Duodenum (tissue), 1 donor: ENCODE data around the gene GRK1.

- PRO-cap, result no peak
Measured at GRCh38 chr13:113485165-113486151, 5.1 kb downstream of the DCUN1D2 start.

GRCh38 chr13:113488093-113488996, 2.2 kb downstream of the DCUN1D2 start:
- PRO-cap, result no peak

- PRO-cap, result no peak
Measured at GRCh38 chr13:113658268-113658697, 285 bp upstream of the ATP4B start.

DNA sequence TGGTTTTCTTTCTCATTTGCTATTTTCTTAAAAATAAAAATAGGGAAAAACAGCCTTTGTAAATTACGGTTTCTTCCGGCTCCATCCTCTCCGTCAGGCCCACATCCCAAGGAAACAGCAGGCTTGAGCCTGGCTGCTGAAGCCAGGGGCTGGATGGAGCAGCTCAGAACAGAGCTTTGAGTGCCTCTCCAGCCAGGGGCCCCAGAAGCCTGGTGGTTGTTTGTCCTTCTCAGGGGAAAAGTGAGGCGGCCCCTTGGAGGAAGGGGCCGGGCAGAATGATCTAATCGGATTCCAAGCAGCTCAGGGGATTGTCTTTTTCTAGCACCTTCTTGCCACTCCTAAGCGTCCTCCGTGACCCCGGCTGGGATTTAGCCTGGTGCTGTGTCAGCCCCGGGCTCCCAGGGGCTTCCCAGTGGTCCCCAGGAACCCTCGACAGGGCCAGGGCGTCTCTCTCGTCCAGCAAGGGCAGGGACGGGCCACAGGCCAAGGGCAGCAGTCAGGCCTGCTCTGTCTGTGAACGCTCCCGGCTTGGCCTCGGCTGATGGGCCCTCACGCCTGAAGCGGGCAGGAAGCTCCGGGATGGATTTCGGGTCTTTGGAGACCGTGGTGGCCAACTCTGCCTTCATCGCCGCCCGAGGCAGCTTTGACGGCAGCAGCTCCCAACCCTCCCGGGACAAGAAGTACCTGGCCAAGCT, at the start of gene GRK1:
GRK1 (plus strand) TSS at position 412 of the 695 bp plus-strand sequence.
- PRO-cap, result no peak

GRCh38 chr13:113858517-113859124, 5.3 kb downstream of the GAS6 start:
- PRO-cap, result no peak

GRCh38 chr13:113860376-113860477, 3.6 kb downstream of the GAS6 start:
- PRO-cap, result no peak

- PRO-cap, result bidirectional peak, plus-strand start at chr13:113863738, minus-strand start at chr13:113863734
Measured at GRCh38 chr13:113863419-113863815, 459 bp downstream of the GAS6 start.

DNA sequence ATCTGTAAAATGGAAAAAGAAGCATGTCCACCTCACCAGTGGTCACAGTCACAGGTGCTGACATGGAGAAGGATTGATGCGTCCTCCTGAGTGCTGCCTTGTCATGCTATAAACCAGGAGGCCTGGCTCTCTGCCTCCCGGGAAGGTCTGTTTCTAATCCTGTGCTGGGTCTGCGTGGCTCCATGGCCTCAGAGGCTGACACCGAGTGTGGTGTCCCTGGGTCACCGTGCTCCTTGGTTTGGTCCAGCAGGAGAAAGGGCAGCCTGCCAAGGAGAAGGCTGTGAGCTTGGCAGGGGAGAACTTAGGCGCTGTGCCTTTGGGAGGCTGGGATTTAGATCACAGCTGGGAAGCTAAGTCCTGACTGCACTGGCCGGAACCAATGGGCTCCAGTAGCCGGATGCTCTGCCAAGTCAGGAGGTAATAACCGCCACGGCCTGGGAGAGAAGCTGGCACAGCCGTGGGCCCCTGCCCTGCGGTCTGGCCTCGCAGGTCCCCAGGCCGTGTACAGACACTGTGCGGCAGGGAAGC, 45.2 kb downstream of the C13orf46 start:
- PRO-cap, result no peak

GRCh38 chr13:113966663-113967556, 7.0 kb downstream of the C13orf46 start:
- PRO-cap, result no peak

DNA sequence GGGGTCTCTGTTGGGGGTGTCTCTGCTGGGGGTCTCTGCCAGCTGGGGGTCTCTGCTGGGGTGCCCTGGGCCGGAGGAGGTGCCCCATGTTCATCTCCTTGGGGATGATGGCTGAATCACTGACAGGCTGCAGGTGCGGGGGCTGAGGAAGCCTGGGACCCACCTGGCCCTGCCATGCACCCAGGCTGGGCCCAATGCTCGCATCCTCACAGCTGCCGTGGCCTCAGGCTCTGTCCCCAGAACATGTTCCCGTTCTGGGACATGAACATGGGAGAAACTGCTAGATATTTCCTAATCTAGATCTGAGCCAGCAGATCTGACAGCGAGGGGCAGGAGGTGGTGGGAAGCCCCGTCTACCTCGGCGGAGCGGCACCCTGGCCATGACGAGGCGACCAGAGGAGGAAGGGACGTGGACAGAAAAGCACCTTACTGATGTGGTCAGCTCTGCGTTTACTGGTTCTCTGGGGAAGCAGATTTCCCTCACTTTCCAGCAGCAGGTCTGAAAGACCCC, 26.3 kb upstream of the C13orf46 start:
- PRO-cap, result unidirectional peak, minus-strand start at position 229 of the sequence

- PRO-cap, result no peak
Measured at GRCh38 chr13:114044247-114044893, 70.5 kb upstream of the C13orf46 start.

DNA sequence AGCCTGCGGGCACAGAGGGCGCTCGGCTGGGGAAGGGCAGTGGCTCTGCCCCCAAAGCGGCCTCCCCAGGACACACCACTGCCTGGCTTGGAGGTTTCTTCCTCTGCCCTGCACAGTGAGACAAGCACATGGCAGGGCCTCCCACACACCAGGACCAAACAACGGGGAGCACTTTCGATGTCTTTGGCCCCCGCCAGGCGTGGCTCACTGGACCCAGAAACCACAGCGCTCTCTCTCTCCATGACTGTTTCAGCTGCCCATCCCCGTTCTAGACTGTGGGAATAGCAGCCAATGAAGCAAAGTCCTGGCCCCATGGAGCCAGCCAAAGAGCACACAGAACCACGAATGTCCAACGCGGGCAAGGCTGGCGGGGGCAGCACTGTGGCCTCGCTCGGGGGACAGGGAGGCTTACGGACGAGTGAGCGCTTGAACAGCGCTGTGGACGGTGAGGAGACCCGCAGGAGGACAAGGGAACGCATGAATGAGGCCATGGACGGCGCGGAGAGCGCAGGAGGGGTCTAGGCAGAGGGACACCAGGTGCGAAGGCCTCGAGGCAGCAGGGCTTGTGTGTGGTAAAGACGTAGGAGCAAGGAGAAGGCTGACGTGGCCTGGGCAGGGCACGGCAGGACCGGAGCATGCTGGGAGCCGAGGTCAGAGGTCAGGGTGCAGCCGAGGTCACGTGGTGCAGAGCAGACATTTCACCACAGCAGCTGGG, 72.7 kb downstream of the RASA3 start:
- PRO-cap, result no peak

DNA sequence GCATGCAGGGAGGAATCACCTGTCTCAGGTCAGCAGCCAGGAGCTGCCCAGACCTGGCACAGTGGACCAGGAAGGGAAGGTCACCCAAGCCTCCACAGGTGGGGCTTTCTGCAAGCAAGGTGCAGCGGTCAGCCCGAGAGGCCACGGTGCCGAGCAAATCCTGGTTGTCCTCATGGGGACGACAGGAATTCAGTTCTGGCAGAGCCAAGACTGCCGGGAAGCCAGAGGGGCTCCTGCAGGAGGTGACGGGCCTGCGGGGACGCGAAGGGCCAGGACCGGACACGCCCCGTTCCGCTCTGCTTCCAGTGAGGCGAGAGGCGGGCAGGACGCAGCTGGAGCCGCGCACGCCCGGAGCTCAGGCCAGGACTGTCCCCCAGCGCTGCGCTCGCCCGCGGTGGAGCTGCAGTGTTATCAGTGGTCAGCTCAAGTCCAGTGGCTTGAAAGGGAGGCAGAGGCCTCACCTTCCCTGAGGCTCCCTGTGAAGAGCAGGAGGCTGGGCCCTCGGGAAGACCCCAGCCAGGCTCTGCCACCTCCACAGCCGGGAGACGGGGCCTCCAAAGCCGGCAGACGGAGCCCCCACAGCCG, 72.0 kb downstream of the RASA3 start:
- PRO-cap, result no peak

GRCh38 chr13:114099043-114099627, 33.3 kb downstream of the RASA3 start:
- PRO-cap, result unidirectional peak, plus-strand start at chr13:114099453

DNA sequence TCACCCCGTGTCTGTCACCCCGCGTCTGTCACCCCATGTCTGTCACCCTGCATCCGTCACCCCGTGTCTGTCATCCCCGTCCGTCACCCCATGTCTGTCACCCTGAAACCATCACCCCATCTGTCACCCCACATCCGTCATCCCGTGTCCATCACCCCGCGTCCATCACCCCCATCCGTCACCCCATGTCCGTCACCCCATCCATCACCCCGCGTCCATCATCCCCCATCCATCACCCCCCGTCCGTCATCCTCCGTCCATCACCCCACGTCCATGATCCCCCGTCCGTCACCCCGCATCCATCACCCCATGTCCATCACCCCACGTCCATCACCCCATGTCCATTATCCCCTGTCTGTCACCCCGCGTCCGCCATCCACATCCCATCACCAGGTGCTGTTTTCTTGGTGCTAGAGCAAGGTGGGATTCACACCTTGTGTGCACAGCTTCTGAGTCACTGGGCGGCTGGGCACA, 24.2 kb downstream of the RASA3 start:
- PRO-cap, result no peak

GRCh38 chr13:114109538-114110107, 22.8 kb downstream of the RASA3 start:
- PRO-cap, result no peak

DNA sequence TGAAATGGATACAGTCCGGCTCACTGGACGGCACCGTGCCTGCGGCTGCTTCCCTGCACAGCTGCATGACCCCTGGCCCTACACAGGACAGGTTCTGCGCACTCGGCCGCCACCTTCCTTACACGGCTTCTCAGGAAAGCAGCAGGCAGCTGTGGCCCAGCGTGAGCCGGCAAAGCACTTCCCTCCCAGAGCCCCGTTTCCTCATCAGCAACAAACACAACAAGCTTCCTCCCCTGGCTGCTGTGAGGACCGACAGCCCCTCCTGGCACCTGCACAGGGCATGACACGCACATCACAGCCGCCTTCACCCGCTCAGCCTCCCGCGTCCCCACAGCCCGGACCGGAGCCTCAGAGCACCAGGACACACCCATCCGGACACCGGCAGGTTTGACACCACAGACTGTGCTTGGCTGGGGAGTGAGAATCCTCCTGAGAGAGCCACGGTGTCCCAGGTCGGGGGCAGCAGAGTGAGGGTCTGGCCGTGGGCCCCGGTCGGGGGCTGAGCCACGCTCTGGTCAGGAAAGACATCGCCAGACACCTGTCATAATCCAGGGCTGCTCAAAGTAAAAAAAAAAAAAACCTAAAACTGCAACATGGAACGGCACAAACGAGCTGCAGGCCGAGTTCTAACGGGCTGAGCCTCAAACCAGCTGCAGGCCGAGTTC, 21.9 kb downstream of the RASA3 start:
- PRO-cap, result no peak

DNA sequence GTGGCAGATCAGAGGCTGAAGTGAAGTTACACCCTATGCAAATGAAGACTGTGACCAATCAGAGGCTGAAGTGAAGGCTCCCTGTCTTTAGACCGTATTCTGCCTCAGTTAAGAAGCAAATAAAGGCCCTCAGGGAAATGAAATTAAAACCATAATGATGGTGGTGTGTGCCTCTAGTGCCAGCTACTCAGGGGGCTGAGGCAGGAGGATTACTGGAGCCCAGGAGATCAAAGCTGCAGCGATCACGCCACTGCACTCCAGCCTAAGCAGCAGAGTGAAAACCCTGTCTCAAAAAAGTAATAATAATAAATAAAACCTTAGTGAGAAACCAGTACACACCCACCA, 12.9 kb upstream of the UPF3A start:
- PRO-cap, result no peak

DNA sequence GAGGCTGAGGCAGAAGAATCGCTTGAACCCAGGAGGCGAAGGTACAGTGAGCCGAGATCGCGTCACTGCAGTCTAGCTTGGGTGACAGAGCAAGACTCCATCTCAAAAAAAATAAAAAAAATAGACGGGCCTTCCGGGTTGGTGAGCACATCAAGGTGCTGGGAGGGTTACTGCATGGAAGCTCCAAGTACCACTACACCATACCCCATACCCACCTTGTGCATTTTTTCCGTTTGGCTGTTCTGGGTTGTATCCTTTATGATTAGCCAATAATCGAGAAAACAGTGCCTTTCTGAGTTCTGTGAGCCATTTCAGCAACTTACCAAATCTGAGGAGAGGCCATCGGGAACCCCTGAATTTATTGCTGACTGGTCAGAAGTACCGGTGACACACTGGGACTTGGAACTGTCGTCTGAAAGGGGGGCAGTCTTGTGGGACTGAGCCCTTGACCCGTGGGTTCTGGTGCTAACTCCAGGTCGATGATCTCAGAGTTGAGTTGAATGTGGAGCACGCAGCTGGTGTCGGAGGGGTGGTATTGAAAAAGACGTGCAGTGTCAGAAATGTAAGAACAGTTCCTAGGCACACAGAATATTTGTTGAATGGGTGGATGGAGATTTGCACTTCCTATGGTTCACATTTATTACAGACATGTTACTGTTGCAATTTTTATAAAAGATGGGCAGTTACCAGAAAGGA, 15.0 kb downstream of the UPF3A start:
- PRO-cap, result no peak

DNA sequence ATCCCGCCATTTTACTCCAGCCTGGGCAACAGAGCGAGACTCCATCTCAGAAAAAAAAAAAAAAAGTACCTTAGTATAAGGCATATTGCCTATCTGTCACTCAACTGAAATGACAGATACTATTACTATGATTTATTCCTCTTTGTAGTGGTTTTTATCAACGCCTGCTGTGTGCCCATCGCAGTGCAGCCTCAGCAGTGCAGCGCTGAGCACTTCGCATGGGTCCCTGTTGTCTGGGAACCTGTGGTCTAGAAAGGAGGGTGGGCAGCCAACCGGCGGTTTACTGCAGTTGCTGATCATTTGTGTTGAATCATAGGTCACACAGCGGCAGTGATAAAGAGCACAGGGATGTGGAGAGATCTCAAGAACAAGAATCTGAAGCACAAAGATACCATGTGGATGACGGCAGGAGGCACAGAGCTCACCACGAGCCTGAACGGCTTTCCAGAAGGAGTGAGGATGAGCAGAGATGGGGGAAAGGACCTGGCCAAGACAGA, 12.8 kb upstream of the CHAMP1 start:
- PRO-cap, result no peak